Psoas muscle (tissue), 2 donors: ENCODE data around the genes GPR141 and STARD3NL.

DNA sequence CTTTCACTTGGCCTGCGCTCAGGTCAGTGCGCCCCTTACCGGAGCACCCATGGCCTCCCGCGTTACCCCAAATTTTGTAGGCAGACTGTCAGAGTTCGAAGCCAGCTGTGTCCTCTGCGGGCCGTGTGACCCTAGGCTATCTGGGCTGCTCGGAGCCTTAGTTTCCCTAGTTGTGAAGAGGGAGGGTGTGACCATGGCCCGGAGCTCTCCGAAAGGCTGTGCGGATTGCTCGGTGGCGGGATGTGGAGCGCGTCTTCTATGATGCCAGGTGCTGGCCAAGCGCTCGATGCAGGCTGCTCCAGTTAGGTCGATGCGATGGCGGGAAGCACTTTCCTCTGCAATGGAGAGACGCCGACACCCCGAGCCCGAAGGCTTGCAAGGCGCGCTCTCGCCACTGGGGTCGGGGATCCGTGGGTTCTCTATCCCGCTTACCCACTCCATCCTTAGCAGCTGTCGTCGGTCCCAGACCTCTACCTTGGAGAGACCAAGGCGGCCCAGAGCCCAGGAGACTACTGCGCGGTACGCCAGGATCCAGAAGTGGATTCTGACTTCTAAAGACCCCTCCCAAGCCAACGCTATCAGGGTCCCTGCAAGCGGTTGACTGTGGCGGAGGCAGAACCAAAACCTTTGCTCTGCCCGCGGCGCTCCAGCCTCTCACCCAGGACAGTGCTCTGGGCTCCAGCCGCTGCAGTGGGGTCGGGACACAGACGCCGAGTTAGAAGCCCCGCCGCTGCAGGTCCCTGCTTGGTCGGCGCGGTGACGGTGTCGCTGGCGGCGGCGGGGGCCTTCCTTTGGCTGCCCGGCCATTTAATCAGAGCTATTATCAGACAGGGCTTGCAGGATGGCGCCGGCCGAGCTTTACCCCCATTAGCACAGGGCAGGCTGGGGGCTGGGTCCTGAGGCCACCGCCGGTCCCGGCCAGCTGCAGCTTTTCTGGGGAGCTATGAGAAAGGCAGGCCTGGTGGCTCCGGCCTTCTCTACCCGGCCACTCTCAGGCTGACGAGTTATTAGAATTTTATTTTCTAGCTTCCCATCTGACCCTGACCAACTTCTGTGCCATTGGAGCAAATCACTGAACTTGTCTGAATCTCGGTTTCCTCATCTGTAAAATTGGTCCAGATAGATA, 7.8 kb upstream of the TBX20 start:
- PRO-cap, 2 experiments, result no peak in any of the 2 experiments

DNA sequence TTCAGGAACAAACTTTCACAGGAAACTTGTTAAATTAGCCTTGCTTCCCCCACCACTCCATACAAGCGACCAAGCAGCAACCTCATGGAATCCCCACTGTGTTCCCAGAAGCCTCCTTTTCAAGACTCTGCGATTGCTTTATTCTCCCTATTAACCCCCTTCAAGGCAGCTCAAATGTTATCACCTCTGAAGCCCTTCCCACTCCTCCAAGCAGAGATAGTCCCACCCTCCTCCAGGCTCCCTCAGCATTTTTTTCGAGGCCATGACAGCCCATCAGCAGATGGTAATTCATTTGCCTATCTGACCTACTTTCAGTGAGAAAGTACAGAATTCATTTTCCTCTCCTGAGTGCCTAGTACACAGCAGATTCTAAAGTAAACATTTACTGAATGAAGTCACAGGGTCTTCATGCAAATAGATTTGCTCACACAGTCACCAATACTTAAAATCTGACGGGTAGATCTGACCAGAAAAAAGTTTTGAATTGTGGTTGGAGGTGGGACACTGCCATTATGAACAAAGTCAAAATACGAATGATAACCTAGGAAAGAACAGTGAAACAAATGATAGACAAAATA, 47.7 kb downstream of the HERPUD2 start:
- PRO-cap, 2 experiments, result no peak in any of the 2 experiments

DNA sequence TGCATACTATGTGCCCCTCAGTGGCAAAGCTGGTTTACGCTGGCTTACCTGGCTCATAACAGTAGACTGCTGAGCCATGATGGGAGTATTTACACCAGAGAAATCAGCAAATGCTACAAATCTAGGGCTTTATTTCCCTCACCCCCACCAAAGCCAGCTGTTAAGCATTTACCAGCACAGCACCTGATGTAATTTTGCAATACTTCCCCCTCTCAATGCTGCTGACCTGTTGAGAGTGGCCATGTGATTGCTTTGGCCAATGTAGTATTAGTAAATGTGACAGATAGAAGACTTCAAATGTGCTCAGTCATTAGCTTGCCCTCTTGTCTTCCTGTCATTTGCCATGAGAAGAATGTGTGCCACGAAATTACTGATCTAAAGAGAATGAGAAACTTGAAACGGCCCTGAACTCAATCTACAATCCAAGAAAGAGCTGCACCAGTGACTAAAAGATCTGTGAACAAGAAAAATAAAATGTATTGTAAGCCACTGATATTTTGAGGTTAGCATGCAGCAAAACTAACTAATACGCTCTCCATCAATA, 46.5 kb downstream of the HERPUD2 start:
- PRO-cap, 2 experiments, result no peak in any of the 2 experiments

DNA sequence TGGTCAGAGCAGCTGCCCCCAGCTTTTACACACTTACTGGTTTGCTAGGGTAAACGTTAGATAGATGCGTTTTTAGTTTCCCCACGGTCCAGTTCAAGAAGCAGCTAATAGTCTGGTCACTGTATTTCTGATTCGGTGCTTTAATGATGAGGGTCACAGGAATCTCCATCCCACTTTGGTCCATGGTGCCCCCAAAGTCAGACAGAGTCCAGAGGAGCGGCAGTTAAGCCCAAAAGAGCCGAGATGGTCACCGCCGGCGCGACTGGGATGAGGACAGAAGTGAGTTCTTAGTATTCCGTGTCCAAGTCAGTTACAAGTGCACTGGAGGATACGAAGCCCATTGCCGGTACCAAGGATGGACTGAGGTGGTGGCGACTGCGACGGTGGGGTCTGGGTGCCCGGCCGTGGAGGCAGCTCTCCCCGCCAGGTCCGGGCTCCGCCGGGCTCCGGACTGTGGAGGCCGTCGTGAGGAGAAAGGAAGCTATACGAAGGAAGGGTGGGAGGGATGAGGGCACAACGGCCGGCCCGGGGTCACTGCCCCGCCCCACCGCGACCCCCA, 709 bp downstream of the HERPUD2 start:
- PRO-cap, 2 experiments, result peak in 1 of 2 experiments; most common minus-strand start position 453 of the sequence (in 1)

DNA sequence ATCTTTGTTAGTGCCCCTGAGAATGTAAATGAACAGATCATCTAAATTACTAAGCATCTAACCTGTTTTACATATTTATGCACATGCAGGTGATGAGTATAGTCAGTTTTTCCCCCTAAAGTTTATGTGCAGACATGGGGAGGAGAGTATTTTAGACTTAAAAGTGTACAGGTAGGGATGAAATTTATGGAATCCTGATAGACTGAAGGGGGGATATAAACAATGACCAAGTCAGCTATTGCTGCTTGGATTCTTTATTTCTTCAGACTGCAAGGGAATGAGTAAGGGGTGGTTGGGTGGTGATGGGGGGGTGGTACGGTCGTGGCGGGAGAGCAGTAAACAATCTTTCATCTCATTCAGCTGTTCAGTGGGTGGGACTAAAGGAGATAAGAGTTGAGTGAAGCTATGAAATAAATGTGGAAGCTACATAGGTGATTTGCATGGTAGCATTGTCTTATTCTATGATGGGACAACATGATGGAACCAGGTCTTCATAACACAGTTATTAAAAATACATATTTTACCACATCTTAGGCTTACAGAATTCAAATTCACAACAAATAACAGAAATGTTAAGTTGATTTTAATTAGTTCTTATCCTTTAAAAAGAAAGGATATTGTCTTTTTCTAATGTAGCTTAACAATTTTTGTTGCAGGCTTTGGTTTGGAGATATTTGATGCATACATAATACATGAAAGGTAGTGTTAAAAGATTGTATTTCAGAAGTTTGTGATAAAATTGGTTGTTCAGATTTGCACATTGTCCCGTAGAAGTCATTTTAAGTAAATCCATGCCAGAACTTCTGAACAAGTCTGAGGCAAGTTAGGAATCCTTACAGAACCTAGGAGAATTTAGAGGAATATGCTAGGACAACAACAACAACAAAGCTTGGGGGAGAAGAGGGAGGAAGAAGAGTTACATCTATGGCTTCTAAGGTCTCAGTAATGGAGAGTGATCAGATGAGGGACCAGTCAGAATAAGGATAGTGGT, 1.9 kb downstream of the SEPTIN7 start:
- PRO-cap, 2 experiments, result no peak in any of the 2 experiments

- PRO-cap, 2 experiments, result no peak in any of the 2 experiments
Measured at GRCh38 chr7:36092031-36092782, 60.8 kb upstream of the EEPD1 start.

- PRO-cap, 2 experiments, result no peak in any of the 2 experiments
Measured at GRCh38 chr7:36116086-36116443, 37.0 kb upstream of the EEPD1 start.

GRCh38 chr7:36207644-36208443, 54.8 kb downstream of the EEPD1 start:
- PRO-cap, 2 experiments, result no peak in any of the 2 experiments

DNA sequence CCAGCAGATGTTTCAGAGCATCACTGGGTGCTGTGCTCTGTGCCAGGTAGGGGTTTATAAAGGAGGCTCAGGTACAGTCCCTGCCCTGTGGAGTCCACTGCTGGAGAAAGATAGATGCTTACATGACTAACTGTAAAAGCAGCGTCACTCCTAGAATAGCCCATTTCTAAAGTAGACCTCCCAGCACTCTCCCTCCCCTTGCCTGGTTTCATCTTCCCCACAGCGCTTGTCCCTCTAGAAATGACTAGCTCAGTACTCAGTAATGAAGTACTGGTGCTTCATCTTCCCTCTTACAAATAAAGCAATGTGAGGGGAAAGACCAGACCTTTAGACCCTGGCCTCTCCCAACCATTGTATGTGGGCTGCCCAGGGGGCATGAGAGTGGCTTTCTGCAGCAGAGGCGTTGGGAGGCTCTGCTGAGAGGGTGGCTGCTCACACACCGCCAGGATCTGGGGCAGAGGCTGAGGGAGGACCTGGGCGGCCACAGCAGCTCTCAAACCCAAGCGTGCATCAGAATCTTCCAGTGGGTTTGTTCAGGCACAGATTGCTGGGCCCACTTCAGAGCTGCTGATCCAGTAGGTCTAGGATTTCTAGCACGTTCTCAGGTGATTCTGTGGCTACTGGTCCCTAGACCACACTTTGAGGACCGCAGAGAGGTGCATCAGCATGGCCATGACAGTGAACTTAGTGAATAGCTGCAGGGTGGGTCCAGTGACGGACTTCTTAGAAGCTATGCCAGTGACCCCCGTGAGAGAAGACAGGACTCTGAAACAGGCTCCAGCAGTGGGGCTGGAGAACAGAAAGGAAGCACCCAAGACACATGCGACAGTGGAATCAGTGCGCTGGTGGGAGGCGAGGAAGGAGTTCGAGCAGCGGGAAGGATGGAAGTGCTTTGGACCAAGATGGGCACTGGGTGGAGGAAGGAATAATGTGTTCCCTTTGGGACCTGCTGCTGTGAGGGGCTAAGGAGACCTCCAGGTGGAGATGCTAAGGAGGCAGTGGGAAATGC, 87.5 kb downstream of the MATCAP2 start:
- PRO-cap, 2 experiments, result no peak in any of the 2 experiments

GRCh38 chr7:36378448-36379127, 11.1 kb upstream of the ANLN start:
- PRO-cap, 2 experiments, result no peak in any of the 2 experiments

- PRO-cap, 2 experiments, result no peak in any of the 2 experiments
Measured at GRCh38 chr7:36661199-36661933, 62.9 kb downstream of the AOAH start.

DNA sequence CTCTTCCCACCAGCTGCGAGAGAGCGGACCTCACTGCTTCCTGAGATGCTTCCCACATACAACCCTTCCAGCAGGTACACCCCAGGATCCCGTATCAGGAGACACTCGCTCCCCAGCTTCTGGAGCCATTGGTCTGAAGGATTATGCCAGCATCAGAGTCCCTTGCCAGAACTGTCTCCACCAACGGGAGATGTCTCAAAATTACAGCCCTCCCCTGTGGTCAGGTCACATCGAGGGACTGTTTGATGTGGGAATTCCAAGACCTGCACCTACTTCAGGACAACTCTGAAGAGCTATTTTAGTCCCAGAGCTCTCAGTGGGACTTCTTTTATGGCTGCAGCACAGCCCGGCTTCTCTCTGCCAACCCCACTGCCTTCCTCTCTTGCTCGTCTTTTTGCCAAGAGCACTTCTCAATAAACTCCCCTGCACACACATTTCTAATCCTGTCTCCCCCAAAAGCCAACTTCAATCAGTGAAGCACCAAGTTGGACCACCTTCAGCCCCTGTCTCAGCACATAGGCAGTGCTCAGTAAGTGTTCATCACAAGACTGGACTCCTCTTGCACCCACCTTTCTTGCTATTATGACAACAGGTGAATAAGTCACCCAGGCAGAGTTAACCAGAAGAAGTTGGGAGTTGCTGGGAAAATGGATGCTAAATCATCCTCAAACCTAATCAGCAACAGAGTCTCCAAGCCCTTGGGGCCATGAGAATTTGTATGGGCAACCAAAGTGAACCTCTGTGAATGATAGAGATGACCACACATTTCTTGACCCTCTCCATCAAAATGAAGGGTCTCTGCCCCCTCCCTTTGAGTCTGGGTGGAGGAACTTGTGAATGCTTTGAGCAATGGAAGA, 3.1 kb downstream of the AOAH start:
- PRO-cap, 2 experiments, result no peak in any of the 2 experiments

GRCh38 chr7:36947425-36948335, 223.4 kb upstream of the AOAH start:
- PRO-cap, 2 experiments, result no peak in any of the 2 experiments

DNA sequence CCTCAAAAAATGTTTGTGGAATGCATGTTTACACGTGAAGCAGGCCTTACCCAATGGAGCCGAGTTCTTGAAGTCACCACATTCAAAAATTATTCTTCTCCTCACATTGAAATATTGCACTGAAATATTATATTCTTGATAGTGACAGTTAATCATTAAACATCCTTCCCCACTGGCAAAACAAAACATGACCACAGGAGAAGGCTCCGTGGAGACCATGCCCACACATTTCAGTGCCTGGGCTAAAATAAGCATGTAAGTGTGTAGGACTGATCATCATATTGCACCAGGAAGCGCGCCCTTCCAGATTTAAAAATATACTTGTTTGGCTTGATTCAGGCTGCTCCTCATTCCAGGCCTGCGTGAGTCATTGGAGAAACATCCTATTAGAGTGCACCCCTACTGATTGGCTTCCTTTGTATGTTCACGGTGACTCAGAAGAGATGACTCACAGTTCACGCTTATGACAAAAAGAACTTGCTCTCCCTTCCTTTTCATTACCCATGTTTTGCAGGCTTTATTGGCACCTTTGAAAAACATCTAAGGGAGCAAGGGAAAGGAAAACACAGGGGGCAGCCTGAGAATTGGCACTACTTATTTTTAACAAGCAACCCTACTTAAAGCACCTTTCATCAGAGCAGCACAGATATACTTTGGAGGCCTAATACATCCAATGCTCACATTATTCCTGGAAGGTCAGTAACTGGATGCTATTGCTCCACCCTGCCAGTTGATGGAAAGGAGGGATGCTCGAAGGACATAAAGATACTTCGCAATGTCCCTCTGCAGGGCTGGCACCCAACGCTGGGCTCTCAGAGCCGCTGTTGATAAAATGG, 307.6 kb upstream of the AOAH start:
- PRO-cap, 2 experiments, result no peak in any of the 2 experiments

- PRO-cap, 2 experiments, result no peak in any of the 2 experiments
Measured at GRCh38 chr7:37311354-37312028, 137.2 kb downstream of the ELMO1 start.

GRCh38 chr7:37336279-37336796, 112.3 kb downstream of the ELMO1 start:
- PRO-cap, 2 experiments, result no peak in any of the 2 experiments

DNA sequence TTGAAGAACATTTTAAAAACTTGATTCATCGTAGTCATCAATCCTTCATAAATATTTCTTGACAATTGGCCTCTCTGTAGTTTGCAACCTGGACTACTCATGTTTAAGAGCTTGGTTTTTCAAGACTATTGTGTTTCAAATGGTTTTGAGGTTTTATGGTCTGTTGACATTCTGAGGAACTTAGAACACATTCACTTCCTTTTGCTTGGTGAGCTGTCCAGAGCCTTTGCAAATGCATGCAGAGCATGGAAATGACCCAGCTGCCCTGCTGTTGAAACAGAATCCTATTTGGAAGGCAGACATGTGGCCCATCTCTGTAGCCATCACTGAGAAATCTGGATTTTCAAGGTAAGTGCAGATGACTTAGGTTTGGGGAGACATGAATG, at the start of gene GPR141:
TSS of gene GPR141 (plus strand) at position 211 of the 386 bp plus-strand sequence.
- PRO-cap, 2 experiments, result no peak in any of the 2 experiments

DNA sequence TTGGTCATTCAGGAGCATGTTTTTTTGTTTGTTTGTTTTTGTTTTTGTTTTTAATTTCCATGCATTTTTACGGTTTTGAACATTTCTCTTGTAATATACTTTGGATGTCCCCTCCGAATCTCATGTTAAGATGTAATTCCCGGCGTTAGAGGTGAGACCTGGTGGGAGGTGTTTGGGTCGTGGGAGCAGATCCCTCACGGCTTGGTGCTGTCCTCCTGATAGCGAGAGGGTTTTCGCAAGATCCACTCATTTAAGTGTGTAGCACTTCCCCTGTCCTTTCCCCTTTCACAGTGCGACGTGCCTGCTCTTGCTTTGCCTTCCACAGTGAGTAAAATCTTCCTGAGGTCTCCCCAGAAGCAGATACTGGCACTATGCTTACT, 6.6 kb downstream of the GPR141 start:
- PRO-cap, 2 experiments, result no peak in any of the 2 experiments

DNA sequence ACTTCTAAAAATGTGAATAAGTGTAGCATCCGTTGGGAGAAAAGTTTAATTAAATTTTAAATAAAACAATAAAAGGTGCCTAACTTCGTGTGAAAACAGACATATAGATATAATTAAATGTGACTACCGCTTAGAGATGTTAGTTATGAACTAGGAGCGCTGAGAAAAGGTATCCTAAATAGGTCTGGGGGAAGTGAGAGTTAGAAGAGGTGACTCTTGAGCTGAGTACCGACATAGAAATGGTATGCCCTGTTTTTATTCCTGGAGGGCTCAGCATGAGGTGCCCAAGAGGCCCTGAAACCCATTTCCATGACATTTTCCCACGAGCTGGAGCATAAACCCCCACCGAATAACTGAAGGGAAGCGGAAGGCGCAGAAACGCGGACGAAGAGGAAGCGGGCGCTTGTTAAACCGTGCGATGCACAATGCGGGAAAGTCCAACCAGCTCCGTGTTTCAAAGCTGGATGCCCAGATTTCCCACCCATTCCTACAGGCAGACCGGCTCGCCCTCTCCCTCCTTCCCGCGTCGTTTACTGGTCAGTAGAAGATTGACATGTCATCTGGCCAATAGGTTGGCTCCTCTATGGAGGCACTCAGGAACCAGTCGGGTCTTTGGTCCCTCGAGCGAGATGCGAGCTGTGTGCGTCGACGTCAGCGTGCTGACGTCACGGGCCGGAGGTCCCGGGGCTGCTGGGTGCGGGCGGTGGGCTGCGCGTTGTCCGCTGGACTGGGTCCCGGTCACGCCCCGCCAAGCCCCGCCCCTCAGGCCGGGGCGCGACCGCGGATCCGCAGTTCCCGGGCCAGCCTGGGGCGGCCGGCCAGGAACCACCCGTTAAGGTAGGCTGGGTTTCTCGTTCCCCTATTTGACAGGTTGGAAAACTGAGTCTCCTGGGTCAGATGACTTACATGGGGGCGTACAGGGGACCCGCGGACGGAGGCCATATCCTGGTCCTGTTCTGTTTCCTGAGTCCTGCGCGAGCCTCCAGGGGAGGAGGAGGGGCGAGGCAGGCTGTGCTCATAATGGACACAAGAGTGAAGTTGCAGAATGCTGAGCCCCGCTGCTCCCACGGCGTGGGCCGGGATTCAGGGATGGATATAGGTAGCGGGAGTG, at the start of gene STARD3NL:
TSS of gene STARD3NL (plus strand) at position 662 of the 1,111 bp plus-strand sequence.
- PRO-cap, 2 experiments, result peak in 2 of 2 experiments; most common plus-strand start position 662 of the sequence (in 1); most common minus-strand start position 416 of the sequence (in 2)

GRCh38 chr7:38242774-38243288, 64.8 kb downstream of the STARD3NL start:
- PRO-cap, 2 experiments, result no peak in any of the 2 experiments